B cell (primary cell): ENCODE results near the gene BMP6.

GRCh38 chr6:6006053-6006285, 756 bp downstream of the NRN1 start:
- PRO-cap, result no peak
- CAGE, long polyA plus RNA, result no peak

- PRO-cap, result no peak
- CAGE, long polyA plus RNA, result no peak
Measured at GRCh38 chr6:6299330-6299857, 21.1 kb downstream of the F13A1 start.

GRCh38 chr6:6654309-6655348, 66.1 kb downstream of the LY86 start:
- PRO-cap, result no peak
- CAGE, long polyA plus RNA, result no peak

DNA sequence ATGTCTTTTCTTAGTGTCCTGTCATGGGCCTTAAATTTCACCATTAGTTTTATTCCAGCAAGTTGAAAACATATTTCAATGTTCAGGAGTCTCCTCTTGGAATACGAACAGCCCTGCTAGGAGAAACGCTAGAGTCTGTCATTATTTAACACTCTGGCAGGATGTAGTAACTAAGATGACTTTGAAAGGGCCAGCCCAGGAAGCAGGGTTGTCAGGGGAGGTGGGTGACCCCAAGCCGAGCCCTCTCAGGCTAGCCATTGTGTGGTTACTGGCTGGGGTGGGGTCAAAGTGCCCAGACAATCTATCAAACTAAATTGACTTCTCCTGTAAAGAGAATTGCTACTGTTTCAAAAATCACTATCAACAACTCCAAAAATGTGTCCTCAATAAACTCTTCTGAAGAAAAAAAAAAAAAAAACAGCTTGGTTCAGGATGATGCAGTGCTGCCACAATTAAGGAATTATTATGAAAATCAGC, 67.8 kb downstream of the LY86 start:
- PRO-cap, result no peak
- CAGE, long polyA plus RNA, result no peak

DNA sequence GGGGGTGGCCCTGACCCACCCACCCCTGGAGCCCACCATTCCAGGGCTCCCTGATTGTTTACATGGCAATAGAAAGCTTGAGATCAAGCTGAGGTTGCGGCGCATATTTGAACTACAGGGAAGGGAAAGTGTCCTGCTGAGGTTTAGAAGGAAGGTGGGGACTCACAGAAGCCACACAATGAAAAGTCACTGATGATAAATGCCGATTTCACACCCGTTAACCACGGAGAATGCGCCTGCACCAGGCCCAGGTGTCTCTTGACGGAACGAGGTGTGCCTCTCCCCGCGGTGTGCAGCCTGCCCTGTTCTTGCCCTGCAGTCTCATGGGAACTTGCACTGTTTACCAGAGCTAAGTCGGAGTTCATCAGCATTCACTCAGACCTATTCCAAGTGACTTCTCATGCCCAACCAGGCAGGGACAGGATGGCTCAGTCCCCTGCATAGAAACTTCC, 90.3 kb downstream of the LY86 start:
- PRO-cap, result no peak
- CAGE, long polyA plus RNA, result no peak

- PRO-cap, result no peak
- CAGE, long polyA plus RNA, result no peak
Measured at GRCh38 chr6:6725176-6725613, 136.7 kb downstream of the LY86 start.

GRCh38 chr6:6734622-6735214, 146.2 kb downstream of the LY86 start:
- PRO-cap, result no peak
- CAGE, long polyA plus RNA, result no peak

DNA sequence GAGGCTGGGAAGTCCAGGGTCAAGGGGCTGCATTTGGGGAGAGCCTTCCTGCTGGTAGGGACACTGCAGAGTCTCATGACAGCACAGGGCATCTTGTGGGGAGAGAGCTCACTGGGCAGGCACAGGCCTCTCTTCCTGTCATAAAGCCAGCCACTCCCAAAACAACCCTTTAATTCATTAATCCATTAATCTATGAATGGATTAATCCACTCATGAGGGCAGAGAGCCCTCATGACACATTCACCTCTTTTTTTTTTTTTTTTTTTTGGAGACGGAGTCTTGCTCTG, 210.5 kb downstream of the LY86 start:
- PRO-cap, result no peak
- CAGE, long polyA plus RNA, result no peak

DNA sequence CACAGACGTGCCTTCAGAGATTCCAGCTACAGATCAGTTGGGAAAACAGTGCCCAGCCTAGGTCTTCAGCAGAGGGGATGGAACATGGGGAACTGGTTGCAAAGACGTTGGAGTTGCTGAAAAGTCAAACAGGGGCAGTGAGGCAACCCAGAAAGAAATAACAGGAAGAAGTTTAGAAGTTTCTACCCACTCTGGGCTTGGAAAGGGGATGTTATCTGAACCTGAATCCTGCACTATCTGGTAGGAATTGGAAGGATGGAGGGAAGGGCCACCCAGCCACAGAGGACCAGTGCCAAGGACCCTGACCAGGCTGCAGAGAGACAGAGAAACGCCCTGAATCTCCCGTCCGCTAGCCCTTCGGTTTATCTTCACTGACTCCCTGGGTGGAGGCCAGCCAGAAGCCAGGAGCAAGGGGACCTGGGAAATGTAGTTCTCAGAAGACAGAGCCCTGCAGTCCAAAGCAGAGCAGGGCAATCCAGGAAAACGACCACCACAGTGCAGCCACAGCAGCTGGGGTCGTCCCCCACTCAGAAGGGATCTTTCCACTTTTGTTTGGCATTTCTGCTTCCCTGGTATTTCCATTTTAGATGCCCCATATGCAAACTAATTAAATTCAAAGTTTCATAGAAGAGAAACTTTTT, 217.3 kb upstream of the RREB1 start:
- PRO-cap, result no peak
- CAGE, long polyA plus RNA, result no peak

DNA sequence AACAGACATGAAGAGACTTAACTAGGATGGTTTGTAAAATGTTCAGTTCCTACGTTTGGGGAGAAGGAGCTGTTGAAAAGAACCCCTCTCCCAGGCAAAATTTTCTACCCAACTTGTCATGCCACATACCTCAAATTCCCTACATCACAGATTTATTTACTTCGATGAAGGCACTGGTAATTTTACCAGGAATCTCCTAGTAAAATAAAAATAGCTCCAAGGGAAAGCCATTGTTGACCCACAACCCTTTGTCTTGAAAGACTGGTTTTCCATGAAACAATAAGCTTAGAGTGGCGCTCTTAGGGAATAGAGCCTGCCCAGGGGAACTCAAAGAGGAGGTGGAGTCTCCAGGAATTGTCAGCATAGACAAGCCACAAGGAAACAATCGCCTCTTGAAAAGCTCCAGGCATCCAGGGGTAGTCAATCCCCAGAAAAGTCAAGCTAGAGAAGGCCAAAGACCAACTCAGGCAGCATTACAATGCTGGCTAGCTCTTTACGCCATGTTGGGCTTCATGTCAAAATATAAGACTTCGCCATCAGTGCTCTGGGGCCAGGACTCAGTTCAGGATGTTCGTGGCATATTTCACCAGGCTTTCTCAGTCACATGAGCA, 99.2 kb upstream of the RREB1 start:
- PRO-cap, result no peak
- CAGE, long polyA plus RNA, result no peak

DNA sequence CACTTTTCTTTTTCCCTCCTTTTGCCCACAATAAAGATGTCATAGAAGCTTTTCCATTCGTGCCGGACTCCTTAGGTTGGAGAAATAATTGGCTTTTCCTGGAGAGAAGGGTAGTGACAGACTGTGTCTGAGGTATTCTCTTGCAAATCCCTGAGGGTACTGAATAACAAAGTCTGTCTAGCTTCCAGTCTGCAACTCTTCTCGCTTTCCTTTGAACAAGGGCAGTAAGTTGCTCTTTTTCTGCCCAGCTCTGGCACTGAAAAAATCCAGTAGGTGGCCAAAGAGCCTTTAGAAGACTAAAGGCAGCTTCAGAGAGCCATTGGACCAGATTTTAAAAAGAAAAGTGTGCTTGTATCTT, 20.7 kb upstream of the RREB1 start:
- PRO-cap, result no peak
- CAGE, long polyA plus RNA, result no peak

DNA sequence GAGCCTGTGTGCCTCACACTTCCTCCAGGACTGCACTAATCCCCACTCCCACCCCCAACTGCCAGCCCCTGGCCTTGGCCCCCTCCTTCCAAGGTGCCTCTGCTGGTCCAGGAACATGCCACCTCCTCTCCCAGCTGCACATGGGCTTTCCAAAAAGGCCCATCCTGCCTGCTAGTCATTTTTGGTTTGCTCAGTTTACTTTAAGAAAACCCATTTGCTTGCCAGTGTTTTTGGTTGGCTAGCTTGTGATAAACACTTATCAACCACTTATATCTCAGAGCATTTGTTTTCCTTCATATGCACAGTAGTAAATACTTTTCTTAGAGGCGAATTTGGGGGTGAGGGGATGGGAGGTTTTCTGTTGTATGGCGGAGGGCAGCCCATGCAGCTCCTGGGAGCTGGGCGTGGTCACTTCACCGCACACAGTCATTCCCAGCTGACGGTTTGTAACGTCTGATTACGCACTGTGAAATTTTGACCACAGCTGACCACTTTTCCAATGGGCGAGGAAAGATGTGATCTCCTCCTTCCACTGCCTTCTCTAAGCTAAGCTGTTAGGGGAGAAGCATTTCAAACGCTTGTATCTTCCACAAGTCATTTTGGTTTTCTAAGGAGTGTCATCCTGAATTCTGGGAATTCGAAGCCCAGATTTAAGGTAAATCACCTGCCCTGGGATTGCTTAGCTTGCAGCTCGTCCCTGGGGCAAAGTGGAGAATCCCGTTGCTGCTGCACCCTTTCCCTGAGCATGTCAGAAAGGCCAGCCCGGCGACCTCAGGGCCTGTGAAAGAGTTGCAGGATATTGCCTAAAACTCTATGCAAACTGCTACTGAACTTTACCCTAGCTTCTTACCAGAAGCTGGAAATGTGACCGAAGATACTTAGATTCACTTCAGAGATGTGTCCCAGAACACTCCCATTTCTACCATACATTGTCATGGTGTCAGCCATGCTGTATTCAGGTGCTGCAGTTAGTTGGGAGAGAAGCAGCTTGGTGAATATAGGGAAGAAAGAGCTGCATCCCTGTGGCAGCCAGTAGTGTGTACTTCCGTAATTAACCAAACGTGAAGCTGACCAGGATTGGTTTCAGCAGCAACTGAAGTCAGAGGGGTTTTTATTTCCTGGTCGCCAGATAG, 58.7 kb downstream of the RREB1 start:
- PRO-cap, result no peak
- CAGE, long polyA plus RNA, result no peak

DNA sequence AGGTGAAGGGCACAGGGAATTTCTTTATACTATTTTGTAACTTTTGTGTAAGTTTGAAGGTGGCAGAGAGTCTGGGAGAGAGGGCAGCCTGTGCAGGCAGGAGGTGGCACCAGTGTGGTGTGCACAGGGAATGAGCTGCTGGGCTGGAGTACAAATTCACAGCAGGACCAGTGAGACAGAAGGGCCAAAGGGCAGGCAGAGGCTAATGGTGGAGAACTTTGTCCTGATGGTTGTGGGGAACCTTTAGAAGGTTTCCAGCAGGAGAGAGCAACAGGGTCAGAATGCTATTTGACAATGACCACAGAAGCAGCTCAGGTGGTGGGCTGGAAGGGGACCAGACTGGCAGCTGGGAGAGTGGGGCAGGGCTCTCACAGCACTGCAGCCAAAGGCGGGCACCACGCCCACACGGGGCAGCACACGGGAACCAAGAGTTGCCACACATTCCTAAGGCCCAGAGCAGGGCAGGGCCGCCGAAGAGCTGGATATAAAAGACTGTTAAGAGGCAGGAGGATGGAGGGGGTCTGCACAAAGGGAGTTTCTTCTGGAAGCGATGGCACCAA, 42.1 kb downstream of the SSR1 start:
- PRO-cap, result no peak
- CAGE, long polyA plus RNA, result no peak

DNA sequence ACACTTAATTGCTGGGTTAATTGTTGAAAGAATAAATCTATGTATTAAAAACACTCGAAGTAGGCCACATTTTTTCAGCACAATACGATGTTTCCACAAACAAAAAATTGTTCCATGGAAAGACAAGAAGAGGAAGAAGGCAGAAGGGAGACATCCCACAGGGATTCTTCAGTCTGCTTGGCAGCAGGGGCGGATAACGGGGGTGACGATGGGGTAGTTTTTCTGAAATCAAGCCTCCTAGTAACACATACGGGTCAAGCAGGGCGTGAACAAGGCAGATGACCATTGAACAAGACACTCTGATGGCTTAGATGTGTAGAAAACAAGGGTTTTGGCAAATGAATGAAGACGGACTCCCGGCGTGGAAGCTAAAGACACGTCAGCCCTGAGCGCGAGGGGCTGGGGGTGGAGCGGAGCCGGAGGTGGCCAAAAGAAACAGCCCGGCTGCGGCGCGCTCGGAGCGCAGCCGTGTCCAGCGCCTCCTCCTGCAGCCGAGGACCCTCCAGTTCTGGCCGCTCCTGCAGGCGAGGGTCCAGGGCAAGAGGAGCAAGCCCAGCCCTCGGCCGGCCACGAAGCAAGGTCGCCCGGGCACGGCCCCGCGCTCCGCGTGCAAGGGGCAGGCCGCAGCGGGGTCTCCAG, 650 bp downstream of the SSR1 start:
- PRO-cap, result unidirectional peak, plus-strand start at position 429 of the sequence
- CAGE, long polyA plus RNA, result no peak

- PRO-cap, result no peak
- CAGE, long polyA plus RNA, result no peak
Measured at GRCh38 chr6:7505079-7506190, 36.0 kb upstream of the DSP start.

GRCh38 chr6:7618223-7618805, 28.3 kb downstream of the SNRNP48 start:
- PRO-cap, result no peak
- CAGE, long polyA plus RNA, result no peak

- PRO-cap, result unidirectional peak, plus-strand start at chr6:7726099
- CAGE, long polyA plus RNA, result no peak
Measured at GRCh38 chr6:7725698-7726351, at the start of gene BMP6. TSS of gene BMP6 (plus strand) at chr6:7726099.

DNA sequence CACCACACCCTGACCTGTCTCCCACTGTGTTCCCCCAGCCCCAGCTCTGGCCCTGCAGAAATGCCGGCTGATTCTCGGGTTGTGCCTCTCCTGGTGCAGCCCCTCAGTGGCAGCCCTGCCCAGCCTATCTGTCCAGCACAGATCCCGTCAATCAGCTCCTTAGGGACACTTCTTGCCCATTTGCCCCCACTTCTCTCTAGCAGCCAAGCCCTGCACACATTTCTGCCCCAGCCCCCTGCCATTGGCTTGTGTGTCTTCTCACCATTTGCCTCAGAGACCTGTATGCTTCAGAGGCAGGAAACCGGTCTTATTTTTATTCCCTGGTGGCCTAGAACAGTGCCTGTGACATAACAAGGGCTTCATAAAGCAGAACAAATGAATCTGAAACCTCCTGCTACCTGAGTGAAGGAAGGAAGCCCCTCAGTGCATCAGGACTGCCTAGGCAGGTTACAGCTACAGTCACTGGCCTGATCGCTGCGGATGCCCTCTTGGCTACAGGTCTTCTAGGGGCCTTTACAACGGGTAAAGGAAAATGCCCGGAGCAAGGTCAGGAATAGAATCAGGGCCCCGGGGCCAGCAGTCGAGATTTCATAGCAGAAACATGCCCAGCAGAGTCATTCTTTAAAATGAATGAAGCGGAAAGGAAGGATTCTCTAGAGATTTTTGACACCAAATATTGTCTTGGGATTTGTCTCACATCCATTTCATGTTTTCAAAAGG, 22.7 kb downstream of the TXNDC5 start:
- PRO-cap, result no peak
- CAGE, long polyA plus RNA, result no peak

- PRO-cap, result no peak
- CAGE, long polyA plus RNA, result no peak
Measured at GRCh38 chr6:7892443-7893580, 17.8 kb downstream of the TXNDC5 start.

DNA sequence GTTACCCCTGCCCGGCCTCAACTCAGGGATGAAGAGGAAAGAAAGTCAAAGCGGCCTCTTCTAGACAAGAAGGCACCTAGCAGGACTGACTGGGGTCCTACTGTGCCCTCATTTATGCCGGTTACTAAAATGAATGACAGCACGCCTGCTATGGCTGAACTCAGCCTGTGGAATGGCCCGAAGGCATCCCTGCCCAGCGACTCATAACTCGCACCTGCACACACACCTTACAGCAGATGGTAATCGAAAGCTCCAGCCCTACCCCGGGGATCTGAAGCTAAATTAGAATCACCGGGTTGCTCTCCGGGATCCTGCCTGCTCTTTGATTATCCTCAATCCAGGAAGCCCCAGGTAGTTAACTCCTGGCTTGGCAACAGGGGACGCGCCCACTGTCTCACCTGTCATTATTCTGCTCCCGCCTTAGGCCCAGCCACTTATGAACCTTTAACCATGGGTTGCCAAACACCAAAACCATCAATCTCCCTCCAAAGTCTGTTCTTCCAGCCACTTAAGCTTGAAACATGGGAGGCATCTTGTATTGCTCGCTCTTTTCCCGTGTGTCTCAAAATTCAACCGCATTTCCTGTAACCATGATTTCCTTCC, 871 bp upstream of the TXNDC5 start:
- PRO-cap, result no peak
- CAGE, long polyA plus RNA, result no peak